ENCODE measurements around the genes PPP3CB and FUT11.

GRCh38 chr10:73095265-73095772 lies 1.3 kb downstream of the P4HA1 start:
- RRBS = no CpG with 5 or more reads among the region's 12 CpGs

GRCh38 chr10:73234601-73235669 lies 12.1 kb downstream of the DNAJC9 start:
- RRBS = no CpG with 5 or more reads among the region's 13 CpGs

GRCh38 chr10:73253220-73253706 lies 819 bp upstream of the MRPS16 start:
- RRBS = no CpG with 5 or more reads among the region's 4 CpGs

GRCh38 chr10:73477887-73478869 lies 17.6 kb downstream of the PPP3CB start:
- RRBS = no CpG with 5 or more reads among the region's 4 CpGs

DNA sequence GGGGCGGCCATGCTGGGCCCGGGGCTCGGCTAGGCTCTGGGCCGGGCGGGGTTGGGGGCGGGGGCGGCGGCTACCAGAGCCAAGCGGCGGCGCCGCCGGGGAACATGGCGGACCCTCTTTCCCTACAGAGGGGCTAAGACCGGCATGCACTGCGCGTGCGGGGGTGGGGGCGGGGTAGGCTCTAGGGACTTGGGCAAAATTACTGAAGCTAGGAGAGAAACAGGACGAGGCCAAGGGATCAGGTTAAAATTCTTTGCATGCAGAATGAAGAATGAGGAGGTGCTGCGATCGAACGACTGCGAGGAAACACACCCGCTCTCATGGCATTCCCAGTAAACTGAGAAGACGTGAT lies at the start of gene PPP3CB:
PPP3CB (minus strand) TSS at position 146 of the 352 bp plus-strand sequence.
- RRBS = 2% methylated on average over 12 of the region's 26 CpGs

DNA sequence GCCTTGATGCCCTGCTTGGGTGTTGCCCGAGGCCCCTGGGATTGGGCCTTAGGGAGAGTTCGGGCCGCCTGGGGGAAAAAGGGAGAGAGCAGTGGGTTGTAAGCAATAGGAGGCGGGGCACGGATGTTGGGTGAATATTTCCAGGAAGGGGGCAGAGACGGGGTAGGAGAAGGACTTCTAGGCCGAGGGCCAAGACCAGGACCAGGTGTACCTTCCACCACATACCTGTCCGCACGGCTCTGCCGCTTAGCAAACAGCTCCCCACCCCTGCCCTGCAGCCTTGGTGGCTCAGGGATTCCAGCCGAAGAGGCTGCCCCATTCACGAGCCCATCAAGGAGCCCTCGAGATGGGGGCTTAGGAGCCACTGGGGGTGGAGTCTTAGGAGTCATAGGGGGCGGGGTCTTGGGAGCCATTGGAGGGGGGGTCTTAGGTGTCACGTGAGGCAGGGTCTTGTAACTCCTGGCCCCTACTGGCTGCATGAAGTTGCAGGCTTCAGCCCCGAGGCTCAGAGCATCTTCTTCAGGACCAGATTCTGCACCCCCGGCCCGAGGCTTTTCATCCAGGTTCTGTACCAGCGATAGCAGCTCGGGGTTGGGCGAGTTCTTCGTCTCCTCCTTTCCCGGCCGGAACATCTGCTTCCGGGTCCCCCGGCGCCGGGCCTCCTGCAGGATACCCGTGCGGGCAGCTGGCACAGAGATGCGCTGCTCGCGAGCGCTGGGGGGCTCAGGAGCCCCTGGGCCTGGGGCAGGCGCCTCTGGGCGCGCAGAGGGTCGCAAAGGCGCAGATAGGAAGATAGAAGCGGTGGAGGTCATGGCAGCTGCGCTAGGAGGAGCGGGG lies 6.1 kb upstream of the MYOZ1 start:
- RRBS = 1% methylated on average over 7 of the region's 42 CpGs

- RRBS = no CpG with 5 or more reads among the region's 6 CpGs
These were observed 4.4 kb downstream of the SYNPO2L start for GRCh38 chr10:73651433-73651838.

DNA sequence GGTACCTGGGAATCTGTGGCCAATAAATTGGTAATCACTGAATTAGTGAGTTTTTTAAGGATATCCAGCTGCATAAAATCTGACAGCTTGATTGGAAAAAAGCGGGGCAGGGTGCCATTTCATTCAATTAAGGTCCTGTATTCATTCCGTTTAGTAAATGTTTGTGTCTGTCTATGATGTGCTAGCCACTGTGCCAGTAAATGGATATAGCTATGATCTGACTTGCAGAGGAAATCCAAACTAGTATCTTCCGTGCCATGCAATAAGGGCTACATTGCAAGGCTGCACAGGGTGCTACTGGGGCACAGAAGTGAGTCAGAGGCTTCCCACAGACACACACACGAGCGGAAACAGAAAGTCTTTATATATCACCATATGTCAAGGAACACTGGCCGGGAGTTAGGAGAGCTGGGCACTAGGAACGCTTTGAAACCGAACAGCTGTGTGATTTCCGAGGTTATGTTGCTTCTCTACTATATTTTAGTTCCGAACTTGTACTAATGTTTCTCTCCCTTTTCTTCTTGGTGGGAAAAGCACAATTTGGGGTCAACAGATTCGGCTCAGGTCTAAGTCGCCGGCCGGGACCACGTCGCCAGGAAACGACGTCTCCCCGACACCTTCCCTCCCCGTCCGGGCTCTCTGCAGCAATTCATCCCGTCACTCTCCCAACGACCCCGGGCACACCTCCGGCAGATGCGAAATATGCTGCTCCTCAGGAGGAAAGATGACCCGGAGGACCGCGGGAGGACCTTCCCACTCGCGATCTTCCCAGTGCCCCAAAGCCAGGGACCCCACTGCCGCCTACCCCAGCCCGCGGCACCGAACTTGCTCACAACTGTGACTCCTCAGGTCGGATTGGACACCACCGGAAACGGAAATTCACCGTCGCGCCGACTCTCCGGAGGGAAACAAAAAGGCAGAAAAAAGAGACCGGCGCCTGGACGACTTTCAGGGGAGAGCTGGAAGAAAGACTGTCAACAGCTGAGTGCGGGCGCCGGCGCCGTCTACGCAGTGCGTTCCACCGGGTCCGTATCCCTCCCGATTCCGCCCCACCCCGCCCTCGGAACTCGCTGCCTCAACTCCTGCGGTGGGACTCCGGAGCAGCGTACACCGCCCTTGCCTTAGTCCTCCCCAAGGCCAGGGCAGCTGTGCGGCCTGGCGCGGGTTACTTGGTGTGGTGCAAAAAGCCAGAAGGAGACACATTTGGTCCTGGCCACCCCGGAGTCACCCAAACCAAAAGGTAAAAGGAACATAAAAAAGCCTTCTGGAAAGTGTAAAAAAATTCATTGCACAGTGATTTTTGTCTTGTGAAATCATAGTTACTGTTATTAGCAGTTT lies 14.1 kb upstream of the SEC24C start:
- RRBS = 4% methylated on average over 6 of the region's 68 CpGs

DNA sequence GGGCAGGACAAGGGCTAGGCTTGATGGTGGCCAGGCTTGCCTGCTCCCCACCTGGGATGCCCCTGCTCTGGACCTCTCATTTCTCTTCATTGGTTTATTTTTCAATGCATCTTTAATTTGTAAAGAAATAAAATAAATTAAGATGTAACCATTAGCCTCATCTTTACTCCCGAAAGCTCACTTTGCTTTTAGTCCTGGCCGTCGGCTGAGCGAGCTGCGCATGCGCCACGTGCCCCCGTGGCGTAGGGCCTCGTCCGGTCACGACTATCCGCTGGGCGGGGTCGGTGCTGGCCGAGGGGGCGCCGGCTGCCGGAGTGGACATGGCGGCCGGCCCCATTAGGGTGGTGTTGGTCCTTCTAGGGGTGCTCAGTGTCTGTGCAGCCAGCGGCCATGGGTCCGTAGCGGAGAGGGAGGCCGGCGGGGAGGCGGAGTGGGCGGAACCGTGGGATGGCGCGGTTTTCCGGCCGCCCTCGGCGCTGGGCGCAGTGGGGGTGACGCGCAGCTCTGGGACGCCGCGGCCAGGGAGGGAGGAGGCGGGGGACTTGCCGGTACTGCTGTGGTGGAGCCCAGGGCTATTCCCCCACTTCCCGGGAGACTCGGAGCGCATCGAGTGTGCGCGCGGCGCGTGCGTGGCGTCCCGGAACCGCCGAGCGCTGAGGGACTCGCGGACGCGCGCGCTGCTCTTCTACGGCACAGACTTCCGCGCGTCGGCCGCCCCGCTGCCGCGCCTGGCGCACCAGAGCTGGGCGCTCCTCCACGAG lies at the start of gene FUT11:
FUT11 (plus strand) TSS at position 263 of the 761 bp plus-strand sequence.
- RRBS = under 1% methylated on average over 41 of the region's 76 CpGs

- RRBS = 94% methylated on average over 8 of the region's 39 CpGs
These were observed 6.9 kb downstream of the ZSWIM8 start for GRCh38 chr10:73791899-73793111.

DNA sequence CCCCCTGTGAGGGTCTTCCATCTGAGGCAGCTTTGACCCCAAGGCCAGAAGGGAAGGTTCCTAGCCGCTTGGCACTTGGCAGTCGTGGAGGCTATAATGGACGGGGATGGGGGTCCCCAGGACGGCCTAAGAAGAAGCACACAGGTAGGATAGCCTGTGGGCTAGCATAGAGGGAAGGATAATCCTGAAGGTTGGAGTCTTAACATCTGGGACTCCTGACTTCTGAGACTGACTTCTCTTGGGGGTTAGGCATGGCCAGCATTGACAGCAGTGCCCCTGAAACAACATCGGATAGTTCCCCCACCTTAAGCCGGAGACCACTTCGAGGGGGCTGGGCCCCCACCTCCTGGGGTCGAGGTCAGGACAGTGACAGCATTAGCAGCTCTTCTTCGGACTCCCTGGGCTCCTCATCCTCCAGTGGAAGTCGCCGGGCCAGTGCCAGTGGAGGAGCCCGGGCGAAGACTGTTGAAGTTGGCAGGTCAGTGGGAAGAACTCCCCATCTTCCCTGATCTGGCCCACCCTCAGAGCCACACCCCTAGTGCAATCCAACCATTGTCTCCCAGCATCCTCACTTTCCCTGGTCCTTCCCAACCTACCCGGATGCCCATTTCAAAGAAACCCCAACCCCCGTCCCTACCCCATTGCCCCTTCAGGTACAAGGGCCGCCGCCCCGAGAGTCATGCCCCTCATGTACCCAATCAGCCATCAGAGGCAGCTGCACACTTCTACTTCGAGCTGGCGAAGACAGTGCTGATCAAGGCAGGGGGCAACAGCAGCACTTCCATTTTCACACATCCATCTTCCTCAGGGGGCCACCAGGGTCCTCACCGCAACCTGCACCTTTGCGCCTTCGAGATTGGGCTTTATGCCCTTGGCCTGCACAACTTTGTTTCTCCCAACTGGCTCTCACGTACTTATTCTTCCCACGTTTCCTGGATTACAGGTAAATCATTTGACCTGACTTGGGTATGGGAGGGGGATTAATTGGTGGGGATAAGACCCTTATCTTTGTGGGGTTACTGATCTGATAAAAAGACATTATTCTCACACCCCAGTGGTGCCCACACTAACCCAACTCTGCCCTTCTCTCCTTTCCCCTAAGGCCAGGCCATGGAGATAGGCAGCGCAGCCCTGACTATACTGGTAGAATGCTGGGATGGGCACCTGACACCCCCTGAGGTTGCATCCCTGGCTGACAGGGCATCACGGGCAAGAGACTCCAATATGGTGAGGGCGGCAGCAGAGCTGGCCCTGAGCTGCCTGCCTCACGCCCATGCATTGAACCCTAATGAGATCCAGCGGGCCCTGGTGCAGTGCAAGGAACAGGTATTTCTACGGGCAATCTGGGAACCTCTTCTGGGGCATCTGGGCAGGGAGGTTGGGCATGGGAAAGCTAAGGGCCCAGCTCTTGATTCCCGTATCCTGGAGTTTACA lies 12.2 kb downstream of the ZSWIM8 start:
- RRBS = no CpG with 5 or more reads among the region's 32 CpGs

- RRBS = no CpG with 5 or more reads among the region's 8 CpGs
These were observed 25.7 kb downstream of the CAMK2G start for GRCh38 chr10:73848771-73849001.

- RRBS = no CpG with 5 or more reads among the region's 4 CpGs
These were observed 4.9 kb upstream of the VCL start for GRCh38 chr10:73993003-73993515.

DNA sequence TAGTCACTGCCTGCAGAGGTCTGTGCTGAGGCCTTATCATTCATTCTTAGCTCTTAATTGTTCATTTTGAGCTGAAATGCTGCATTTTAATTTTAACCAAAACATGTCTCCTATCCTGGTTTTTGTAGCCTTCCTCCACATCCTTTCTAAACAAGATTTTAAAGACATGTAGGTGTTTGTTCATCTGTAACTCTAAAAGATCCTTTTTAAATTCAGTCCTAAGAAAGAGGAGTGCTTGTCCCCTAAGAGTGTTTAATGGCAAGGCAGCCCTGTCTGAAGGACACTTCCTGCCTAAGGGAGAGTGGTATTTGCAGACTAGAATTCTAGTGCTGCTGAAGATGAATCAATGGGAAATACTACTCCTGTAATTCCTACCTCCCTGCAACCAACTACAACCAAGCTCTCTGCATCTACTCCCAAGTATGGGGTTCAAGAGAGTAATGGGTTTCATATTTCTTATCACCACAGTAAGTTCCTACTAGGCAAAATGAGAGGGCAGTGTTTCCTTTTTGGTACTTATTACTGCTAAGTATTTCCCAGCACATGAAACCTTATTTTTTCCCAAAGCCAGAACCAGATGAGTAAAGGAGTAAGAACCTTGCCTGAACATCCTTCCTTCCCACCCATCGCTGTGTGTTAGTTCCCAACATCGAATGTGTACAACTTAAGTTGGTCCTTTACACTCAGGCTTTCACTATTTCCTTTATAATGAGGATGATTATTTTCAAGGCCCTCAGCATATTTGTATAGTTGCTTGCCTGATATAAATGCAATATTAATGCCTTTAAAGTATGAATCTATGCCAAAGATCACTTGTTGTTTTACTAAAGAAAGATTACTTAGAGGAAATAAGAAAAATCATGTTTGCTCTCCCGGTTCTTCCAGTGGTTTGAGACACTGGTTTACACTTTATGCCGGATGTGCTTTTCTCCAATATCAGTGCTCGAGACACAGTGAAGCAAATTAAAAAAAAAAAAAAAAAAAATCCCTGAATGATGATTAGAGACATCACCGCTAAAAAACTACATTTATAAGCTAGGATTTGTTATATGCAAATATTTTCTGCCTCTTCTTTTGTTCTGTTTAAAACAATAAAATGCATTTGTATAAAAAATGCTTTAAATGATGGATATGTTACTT lies 31.2 kb downstream of the AP3M1 start:
- RRBS = 63% methylated on average over 1 of the region's 6 CpGs

DNA sequence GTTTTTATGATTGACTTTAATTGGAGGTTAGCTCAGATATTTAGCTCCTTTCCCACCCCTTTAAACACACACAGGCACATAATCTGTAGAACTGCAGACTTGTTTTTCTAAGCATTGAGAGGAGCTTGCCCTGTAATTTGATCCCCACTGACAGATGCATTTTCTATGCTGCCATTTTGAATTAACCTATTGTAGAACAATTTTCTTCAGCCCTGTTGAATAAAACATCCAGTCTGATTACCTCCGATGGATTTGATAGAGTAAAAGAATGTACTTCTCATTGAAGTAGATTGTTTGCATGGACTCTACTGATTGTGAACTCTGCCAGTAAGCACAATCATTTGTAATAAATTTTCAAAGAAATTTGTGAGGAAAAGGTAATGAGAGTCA lies 267.6 kb downstream of the ADK start:
- RRBS = no CpG with 5 or more reads among the region's 1 CpG

DNA sequence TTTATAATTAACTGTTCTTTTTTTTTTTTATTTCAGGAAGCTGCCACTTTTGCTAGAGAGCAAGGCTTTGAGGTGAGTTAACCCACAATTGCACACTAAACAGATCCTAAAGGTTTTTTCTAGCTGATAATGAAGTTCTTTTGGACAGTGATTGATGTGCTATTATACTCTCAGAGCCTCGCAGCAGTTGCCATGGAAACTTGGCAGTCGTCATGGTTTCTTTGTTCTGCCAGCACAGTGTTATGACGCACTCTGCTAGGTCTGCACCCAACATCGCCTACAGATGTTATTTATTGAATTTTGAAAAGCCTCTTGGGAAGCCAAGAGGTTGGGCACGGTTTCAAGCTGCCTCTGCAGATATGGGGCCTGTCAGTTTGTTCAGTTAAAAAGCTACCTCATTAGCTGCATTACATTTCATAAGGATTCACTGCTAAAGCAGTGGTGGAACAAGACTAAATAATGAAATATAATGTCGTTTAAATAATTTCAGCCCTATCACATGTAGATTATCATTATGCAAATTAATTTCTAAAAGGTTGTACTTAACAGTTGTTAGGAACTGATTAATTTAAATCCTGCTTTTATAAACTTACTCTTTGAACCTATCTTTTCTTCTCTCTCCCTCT lies 237.0 kb upstream of the KAT6B start:
- RRBS = no CpG with 5 or more reads among the region's 6 CpGs

GRCh38 chr10:74825772-74826128 lies 650 bp upstream of the KAT6B start:
- RRBS = 1% methylated on average over 15 of the region's 39 CpGs

DNA sequence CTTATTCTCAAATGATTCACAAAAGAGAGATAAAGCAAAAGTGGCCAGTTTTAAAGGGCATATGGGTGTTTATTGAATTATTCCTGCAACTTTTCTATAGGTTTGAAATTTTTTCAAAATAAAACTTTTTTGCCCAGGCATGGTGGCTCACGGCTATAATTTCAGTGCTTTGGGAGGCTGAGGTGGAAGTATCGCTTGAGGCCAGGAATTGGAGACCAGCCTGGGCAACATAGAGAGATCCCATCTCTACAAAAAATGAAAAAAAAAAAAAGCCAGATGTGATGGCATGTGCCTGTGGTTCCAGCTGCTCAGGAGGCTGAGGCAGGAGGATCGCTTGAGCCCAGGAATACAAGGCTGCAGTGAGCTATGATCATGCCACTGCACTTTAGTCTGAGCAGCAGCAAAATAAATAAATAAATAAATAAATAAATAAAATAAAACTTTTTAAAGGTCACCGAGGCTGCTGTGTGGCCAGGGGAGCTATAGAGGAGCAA lies 46.7 kb downstream of the KAT6B start:
- RRBS = no CpG with 5 or more reads among the region's 4 CpGs

- RRBS = no CpG with 5 or more reads among the region's 3 CpGs
These were observed 97.4 kb downstream of the KAT6B start for GRCh38 chr10:74923723-74924187.

Data from BE2C (cell line).